Mesangial cell (primary cell): ENCODE measurements around the genes DCST1, ENTREP3 and RIT1.

DNA sequence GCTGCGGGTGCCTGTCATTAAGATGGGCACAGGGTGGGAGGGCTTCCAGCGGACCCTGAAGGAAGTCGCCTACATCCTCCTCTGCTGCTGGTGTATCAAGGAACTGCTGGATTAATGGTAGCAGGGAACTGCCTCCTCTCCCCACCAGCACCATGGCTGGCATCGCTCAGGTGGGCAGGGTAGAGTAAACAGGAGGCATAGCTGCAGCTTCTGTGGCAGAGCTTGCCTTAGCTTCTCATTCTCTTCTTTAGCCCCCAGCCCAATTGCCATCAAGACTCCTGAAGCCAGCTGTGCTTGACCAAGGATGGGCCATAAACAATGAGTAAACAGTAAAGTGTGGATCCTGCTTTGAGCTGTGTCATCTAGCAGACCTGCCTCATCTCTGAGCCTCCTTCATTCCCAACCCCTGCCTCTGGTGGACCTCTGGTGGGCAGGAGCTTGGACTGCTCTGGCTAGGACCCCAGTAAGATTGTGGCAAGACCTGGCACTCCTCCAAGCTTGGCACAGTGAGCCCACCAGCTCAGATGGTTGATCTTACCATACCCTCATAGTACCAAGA is 372 bp downstream of the LENEP start:
- RAMPAGE, long total RNA = no peak

GRCh38 chr1:155001631-155001992 is 990 bp upstream of the ZBTB7B start:
- RAMPAGE, long total RNA = no peak

DNA sequence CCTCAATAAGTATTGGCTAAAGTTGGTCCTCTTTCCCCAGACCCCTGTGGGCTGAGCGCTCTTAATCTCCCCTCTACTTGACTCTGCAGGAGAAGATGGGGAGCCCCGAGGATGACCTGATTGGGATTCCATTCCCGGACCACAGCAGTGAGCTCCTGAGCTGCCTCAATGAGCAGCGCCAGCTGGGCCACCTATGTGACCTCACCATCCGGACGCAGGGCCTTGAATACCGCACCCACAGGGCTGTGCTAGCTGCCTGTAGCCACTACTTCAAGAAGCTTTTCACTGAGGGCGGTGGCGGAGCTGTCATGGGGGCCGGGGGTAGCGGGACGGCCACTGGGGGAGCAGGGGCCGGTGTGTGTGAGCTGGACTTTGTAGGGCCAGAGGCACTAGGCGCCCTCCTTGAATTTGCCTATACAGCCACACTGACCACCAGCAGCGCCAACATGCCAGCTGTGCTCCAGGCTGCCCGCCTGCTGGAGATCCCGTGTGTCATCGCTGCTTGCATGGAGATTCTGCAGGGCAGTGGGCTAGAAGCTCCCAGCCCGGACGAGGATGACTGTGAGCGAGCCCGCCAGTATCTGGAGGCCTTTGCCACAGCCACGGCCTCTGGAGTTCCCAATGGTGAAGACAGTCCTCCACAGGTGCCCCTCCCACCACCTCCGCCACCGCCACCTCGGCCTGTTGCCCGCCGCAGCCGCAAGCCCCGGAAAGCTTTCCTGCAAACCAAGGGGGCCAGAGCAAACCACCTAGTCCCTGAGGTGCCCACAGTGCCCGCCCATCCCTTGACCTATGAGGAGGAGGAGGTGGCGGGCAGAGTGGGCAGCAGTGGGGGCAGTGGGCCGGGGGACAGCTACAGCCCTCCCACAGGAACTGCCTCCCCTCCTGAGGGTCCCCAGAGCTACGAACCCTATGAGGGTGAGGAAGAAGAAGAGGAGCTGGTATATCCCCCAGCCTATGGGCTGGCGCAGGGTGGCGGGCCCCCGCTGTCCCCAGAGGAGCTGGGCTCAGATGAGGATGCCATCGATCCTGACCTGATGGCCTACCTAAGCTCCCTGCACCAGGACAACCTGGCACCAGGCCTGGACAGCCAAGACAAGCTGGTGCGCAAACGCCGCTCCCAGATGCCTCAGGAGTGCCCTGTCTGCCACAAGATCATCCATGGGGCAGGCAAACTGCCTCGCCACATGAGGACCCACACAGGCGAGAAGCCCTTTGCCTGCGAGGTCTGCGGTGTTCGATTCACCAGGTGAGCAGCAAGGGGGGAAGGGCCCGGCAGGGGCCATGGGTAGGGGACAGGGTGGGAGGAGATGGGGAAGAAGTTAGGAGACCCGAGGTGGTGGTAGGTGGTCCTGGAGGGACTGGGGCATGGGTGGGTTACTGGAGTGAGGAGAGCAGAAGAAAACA is 12.5 kb downstream of the ZBTB7B start:
- RAMPAGE, long total RNA = no peak

GRCh38 chr1:155033670-155033959 is at the start of gene DCST1:
Gene DCST1, plus strand, starts transcription at chr1:155033824.
- RAMPAGE, long total RNA = no peak

- RAMPAGE, long total RNA = no peak
These were observed 875 bp upstream of the ADAM15 start for GRCh38 chr1:155050101-155050781.

DNA sequence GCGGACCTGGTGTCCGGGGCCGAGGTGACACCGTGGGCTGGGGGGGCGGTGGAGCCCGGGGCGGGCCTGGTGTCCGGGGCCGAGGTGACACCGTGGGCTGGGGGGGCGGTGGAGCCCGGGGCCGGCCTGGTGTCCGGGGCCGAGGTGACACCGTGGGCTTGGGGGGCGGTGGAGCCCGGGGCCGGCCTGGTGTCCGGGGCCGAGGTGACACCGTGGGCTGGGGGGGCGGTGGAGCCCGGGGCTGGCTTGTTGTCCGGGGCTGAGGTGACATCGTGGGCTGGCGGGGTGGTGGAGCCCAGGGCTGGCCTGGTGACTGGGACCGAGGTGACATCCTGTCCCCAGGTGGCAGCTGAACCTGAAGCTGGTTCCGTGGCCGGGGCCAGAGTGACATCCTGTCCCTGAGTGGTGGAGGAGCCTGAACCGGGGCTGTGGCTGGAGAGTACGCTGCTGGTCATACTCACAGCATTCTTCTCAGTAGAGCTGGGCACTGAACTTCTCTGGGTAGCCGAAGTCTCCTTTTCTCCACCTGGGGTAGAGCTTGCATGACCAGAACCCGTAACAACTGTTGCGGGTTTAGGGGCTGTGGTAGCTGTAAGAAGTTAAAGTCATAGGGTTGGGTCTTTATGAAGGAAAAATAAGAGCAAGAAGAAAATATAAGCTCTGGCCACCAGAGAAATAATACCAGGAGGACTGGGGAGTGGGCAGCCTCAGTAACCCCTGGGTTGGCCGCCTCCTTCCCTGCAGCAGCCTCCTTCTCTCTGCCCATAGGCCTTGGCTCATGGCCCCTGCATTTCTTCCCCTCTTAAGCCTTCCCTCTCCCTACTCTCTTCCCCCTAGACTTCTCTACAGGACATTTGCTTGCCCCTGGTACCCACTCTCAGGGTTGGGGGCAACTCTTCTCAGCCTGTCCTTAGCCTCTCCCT is 15.7 kb downstream of the THBS3 start:
- RAMPAGE, long total RNA = no peak

DNA sequence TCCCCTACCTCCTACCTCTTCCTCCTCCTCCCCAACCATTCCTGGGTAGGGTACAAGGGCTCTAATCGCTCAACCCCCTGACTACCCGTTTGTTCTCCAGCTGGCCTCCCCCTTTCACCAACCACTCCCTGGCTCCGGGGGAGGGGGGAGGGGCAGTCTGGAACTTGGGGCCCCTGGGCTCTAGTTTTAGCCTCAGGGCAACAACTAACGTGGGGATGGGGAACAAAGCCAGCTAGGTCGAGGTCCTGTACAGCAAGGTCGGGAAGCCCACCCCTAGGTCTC is 14.7 kb downstream of the THBS3 start:
- RAMPAGE, long total RNA = no peak

DNA sequence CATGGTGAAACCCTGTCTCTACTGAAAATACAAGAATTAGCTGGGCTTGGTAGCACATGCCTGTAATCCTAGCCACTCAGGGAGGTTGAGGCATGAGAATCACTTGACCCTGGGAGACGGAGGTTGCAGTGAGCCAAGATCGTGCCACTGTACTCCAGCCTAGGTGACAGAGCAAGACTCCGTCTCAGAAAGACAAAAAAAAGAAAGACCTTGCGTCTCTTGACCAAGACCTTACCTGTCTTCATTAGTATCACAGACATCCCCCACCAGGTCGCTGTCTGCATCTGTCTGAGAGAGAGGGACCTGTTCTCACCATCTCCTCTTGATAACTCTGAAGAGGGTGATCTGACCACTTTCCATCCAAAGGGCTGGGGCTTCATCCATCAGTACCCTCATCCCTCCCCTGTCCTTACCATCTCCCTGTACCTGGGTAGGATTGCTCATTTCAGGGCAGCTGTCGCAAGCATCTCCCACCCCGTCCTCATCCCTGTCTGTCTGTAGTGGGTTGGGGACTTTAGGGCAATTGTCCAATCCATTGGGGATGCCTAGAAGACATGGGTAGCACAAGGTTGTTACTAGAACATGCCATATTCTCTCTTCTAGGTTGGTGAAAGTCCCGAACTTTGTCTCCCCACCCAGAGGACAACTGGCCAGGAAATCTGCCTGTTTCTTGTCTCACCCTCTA is 8.0 kb downstream of the THBS3 start:
- RAMPAGE, long total RNA = no peak

GRCh38 chr1:155219825-155220219 is 11.3 kb downstream of the MTX1 start:
- RAMPAGE, long total RNA = no peak

DNA sequence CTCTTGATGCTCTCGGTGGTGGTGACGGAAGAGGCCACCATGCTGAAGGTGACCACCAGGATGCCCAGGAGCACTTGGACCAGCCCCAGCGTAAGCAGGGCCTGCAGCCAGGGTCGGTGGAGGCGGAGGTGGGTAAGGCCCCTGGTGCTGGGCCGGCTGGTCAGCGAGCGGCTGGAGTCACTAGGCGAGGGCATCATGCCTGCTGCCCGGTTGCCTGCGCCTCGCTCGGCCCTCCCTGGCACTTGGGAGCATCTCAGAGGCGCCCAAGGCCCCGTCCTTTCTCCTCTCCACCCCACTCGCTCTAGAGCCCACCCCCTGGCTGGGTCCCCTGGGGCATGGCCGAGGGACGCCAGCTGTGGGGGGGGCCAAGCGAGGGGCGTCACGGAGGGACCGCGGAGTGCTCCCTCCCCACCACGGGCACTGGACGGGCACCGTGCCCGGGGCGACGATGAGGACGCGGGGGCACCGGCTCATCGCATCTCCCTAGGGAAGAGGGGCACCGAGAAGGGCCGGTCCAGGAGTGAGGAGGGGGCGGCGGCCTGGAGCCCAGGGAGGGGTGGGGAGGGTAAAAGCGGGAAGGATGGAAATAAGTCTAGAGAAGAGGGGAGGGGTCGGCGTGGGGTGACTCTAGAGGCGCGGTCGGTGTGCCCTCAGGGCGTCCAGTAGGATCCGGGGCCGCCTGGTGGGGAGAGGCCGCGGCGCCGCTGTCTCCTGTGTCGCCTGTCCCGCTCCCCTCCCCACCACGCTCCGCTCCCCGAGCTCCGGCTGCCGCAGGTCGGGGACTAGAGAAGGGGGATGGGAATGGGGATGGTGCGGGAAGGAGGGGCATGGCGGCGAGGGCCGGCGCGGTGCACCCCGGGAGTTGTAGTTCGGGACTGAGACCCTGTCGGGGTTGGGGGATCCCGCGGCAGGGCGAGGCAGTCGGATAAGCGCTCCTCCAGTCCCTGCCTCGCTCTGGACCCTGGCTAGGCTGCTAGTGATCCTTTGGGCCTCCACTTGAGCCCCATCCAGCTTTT is at the start of gene ENTREP3:
Gene ENTREP3 (minus strand): TSS at position 803 of the 1,016 bp plus-strand sequence.
- RAMPAGE, long total RNA = start-site peak on the minus strand centred at position 744 of the sequence, 114 bp wide, 92 reads

DNA sequence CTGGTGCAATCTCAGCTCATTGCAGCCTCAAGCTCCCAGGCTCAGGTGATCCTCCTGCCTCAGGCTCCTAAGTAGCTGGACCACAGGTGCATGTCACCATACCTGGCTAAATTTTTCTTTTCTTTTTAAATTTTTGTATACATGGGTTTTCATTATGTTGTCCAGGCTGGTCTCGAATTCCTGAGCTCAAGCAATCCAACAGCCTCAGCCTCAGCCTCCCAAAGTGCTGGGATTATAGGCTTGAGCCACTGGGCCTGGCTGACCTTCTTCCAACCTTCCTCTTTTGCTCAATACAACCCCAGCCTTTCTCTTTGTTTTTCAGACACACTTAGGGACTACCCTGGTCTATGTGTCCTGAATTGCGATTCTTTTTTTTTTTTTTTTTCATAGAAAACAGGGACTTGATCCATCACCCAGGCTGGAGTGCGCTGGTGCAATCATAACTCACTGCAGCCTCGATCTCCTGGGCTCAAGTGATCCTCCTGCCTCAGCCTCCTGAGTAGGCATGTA is 67.7 kb downstream of the RUSC1 start:
- RAMPAGE, long total RNA = no peak

- RAMPAGE, long total RNA = no peak
These were observed 34.5 kb downstream of the ASH1L start for GRCh38 chr1:155528078-155528530.

- RAMPAGE, long total RNA = no peak
These were observed 28.2 kb downstream of the YY1AP1 start for GRCh38 chr1:155660079-155660980.

GRCh38 chr1:155910587-155911767 is at the start of gene RIT1:
Gene RIT1, minus strand, starts transcription at chr1:155911349.
- RAMPAGE, long total RNA = start-site peak on the minus strand at chr1:155911325-155911376, 192 reads

DNA sequence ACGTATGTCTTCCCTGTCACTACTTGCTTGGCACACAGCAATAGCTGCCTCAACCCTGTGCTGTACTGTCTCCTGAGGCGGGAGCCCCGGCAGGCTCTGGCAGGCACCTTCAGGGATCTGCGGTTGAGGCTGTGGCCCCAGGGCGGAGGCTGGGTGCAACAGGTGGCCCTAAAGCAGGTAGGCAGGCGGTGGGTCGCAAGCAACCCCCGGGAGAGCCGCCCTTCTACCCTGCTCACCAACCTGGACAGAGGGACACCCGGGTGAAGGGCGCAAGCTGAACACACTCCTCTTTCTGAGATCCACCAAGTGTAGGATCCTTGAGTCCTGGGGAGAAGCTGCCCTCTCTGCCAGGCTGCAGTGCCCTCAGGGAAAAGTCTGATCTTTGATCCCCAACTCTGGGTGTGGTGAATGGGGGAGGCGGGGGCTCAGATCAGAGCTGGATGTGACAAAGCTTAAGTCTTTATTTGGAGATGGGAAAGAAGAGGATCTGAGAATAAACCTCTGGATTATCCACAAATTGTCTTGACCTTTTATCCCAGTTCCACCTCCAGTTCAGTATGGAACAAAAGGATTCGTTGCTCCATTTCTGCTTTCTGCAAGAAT is 1.2 kb downstream of the RXFP4 start:
- RAMPAGE, long total RNA = no peak

- RAMPAGE, long total RNA = no peak
These were observed 1.9 kb downstream of the RXFP4 start for GRCh38 chr1:155943174-155943860.

DNA sequence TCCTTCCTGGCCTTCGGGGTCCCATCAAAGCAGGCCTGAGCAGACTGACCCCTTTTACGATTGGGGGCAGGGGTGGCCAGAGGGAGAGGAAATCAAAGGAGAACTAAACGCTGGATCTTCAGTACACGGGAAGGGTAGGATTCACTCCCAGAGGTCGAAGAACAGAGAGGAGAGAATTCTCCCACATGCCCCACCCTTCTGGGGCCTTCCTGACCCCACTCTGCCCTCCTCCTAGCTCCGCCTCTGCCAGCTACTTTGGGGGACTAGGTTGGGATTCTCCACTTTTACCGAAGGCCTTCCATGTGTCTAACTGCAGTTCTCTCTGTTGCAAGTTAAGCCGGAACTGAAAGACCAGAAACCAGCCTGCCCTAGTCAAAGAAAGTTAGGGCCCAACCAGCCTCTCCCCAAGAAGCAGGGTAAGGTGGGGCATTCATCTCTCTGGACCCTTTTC is 661 bp upstream of the ARHGEF2 start:
- RAMPAGE, long total RNA = start-site peak on the minus strand centred at position 155 of the sequence, 71 bp wide, 24 reads

GRCh38 chr1:156011192-156011445 is 9.6 kb downstream of the SSR2 start:
- RAMPAGE, long total RNA = no peak

GRCh38 chr1:156050074-156050952 is 3.3 kb downstream of the UBQLN4 start:
- RAMPAGE, long total RNA = no peak

DNA sequence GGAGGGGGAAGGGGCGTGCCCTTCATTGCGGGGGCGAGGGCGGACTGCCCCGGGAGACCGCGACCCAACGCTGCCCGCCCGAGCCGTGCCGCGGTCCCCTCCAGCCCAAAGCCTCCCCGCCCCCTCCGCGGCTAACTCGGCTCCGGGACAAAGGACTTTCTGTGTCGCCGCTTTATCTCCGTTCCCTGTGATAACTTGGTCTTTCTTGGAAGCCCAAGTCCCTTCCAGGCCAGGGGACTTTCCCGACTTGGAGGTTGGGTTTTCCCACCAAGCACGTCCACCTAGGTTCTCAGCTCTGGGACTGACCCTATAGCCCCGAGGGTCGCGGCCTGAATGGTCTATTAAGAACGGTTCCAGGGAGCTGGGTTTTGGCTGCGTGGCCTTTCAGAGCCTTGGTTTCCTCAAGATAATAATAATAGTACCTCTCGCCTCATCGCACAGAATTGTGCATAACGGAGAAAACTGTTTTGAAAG is 447 bp upstream of the UBQLN4 start:
- RAMPAGE, long total RNA = no peak